HT1080 (cell line): ENCODE results near the genes MLF2, TPI1 and LPCAT3.

DNA sequence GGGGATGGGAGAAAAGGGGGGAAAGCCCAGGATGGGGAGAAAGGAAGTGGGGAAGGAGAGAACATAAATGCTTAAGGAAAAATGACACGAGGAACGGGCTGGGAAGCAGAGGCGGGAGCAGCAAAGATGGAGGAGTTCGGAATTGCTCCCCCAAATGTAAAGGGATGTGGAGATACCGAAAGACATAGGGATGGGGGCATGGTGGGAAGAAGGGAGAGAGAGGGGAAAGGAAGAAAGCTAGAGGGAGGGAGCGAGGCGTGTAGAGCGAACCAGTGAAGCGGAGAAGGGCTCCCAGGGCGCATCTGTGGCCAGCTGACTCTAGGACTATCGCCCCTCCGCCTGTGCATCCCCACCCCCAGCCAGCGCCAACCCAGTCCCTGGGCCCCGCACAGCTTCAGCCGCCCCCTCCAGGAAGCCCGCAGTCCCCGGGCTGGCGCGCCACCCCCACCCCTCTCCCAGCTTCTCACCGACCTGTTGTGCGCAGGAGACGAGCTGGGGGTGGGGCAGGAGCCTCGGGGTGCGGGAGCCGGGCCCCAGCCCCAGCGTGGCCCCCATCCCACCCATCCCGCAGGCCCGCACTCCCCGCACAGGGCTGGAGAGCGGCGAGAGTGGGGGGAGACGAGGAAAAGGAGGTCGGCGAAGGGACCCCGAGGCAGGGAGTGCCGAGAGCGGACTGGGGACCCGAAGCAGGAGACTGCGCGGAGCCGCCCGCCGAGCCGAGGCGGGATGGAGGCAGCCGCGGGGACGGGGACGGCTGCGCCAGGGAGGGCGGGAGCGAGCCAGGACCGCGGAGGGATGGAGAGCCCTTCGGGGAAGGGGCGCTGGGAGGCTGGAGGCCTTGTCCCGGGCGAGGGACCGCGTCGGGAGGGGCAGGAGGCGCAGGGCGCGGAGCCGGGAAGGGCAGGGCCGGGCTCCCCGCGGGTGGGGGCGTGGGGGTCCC lies 681 bp downstream of the PIANP start:
RAMPAGE:
- cytosol, long total RNA = no peak
- long total RNA = no peak
- nucleus, long total RNA = no peak

DNA sequence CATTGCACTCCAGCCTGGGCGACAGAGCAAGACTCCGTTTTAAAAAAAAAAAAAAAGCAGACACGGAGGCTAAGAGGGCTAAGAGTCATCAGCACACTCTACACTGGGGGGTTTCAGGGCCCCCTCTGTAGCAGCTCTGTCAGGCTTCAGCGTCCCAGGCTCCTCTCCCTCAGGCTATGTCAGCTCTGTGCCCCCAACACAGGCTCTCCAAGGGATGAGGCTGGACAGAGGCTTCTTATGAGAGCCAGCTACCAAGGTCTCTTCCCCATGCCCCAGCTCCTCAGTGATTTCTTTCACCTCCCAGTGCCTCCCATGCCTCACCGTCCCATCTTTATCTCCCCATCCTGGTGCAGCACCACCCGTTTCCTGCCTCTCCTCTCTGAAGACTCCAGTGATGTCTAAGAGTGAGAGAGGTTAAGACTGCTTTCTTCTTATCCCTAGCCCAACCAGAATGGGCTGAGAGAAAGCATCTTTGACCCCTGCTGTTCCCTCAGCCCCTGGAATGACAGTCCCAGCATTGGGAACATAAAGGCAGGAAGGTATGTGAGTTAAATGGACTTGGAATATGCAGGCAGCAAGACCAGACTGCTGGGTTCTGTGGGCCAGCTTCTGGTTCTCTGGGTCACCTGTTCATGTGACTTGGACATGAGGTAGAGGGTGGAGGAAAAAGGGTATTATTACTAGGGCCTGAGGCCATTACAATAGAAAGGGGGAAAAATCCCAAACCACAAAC lies 8.1 kb downstream of the MLF2 start:
RAMPAGE:
- cytosol, long total RNA = no peak
- long total RNA = no peak
- nucleus, long total RNA = no peak

RAMPAGE:
- cytosol, long total RNA = start-site peak on the minus strand at chr12:6753084-6753142, 674 and 887 reads in 2 replicates
- long total RNA = start-site peak on the minus strand at chr12:6753084-6753110, 464 reads
- nucleus, long total RNA = no peak
Measured at GRCh38 chr12:6752256-6753325, at the start of gene MLF2. Gene MLF2, minus strand, starts transcription at chr12:6753141.

GRCh38 chr12:6770075-6771070 lies 1.9 kb upstream of the LAG3 start:
RAMPAGE:
- cytosol, long total RNA = no peak
- long total RNA = no peak
- nucleus, long total RNA = no peak

RAMPAGE:
- cytosol, long total RNA = no peak
- long total RNA = no peak
- nucleus, long total RNA = no peak
Measured at GRCh38 chr12:6792972-6793474, 3.7 kb downstream of the CD4 start.

DNA sequence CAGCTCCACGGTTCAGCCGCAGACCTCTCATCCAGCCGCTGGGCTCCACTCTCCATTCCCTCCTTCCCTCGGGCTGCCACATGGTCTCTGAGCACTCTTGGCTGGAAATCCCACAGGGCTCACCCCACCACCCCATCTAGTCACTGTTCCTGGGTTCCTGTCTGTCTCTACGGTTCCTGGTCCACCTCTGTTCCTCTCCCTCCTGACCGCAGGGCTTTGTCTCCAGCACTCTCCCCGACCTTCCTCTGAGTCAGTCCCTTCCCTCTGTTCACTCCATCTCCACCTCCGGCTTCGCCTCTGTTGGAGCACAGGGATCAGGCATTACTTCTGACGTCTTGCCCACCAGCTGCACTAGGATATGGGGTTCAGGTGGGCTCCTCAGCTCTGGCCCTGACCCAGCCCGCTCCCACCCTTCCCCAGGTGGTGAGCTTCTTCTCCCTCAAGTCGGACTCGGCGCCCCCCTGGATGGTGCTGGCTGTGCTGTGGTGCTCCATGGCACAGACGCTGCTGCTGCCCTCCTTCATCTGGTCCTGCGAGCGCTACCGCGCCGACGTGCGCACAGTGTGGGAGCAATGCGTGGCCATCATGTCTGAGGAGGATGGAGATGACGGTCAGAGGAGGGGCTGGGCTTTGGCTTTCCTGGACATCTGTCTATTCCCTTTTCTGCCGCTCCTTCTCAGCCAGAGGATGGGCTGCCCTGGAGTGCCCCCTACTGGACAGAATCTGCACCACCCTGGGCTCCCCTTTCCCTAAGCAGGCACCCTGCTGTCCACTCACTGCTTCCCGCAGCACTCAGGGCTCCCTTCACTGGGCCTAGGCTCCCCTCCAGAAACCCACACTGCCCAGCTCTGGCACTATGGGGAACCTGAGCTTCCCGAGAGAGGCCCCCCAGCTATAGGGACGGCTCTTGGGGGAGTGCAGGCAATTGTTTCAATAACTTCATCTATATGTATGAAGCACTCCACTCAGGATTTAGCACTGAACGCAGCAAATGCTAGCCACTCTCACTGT lies 2.8 kb upstream of the P3H3 start:
RAMPAGE:
- cytosol, long total RNA = no peak
- long total RNA = no peak
- nucleus, long total RNA = no peak

DNA sequence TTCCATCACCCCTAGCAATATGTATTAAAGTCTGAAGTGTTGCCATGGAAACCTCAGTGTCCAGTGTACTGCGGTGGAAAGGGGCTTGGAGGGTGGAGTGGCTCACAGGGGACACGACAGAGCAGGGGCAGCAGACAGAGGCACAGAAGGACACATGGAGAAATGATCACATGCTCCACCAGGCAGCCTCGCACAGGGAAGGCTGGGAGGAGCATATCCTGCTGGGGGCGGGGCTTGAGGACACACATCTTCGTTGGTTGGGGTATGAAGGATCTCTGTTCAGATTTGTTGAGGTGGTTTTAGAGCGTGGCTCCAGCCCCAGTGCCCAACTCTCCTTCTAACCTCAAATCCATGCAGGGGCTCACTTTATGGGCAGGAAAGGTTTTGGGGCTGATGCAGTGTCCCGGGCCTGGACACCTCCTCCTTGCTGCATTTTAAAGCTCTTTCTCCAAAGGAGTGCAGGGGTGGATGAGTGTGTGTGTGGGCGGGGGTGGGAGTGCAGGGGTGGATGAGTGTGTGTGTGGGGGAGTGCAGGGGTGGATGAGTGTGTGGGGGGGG lies 757 bp upstream of the P3H3 start:
RAMPAGE:
- cytosol, long total RNA = no peak
- long total RNA = no peak
- nucleus, long total RNA = no peak

GRCh38 chr12:6866686-6867004 lies 686 bp upstream of the TPI1 start:
RAMPAGE:
- cytosol, long total RNA = no peak
- long total RNA = no peak
- nucleus, long total RNA = no peak

RAMPAGE:
- cytosol, long total RNA = no peak
- long total RNA = start-site peak on the plus strand at chr12:6867529-6867534, 3,675 reads
- nucleus, long total RNA = no peak
Measured at GRCh38 chr12:6867005-6867677, at the start of gene TPI1. Gene TPI1, plus strand, starts transcription at chr12:6867531.

DNA sequence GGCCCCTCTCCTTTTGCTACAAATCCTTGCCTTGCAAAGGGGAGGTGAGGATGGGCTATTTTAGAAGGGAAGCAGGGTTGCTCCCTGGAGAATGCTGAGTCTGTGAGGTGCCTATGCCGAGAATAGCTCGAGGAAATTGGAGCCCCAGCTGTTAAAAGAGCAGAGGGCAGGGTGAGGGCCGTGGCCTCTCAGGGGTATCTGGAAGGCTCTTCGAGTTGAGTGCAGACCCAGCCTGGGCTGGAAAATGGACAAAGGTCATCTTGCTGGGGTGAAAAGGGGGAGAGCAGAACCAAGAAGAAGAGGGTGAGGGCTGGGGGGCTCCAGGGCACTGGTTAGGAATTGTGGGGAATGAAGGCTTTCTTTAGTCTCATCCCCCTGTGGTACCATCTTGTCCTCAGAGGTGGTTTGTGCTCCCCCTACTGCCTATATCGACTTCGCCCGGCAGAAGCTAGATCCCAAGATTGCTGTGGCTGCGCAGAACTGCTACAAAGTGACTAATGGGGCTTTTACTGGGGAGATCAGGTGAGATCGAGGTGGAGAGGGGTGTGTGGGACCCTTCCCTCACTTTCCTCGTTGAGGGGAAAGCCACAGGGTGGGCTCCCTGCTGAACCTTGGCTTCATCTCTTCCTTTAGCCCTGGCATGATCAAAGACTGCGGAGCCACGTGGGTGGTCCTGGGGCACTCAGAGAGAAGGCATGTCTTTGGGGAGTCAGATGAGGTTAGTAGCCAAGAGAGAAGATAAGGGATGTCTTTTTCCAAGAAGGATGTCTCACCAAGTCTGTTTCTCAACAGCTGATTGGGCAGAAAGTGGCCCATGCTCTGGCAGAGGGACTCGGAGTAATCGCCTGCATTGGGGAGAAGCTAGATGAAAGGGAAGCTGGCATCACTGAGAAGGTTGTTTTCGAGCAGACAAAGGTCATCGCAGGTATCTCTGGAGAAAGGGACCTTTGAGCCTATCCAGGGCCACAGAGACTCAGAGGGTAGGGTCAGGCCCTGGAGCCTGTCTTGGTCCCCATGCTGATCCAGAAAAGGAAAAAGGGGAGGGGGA lies 1.5 kb downstream of the TPI1 start:
RAMPAGE:
- cytosol, long total RNA = no peak
- long total RNA = no peak
- nucleus, long total RNA = no peak

GRCh38 chr12:6956952-6957648 lies 5.9 kb downstream of the PTPN6 start:
RAMPAGE:
- cytosol, long total RNA = no peak
- long total RNA = no peak
- nucleus, long total RNA = no peak

DNA sequence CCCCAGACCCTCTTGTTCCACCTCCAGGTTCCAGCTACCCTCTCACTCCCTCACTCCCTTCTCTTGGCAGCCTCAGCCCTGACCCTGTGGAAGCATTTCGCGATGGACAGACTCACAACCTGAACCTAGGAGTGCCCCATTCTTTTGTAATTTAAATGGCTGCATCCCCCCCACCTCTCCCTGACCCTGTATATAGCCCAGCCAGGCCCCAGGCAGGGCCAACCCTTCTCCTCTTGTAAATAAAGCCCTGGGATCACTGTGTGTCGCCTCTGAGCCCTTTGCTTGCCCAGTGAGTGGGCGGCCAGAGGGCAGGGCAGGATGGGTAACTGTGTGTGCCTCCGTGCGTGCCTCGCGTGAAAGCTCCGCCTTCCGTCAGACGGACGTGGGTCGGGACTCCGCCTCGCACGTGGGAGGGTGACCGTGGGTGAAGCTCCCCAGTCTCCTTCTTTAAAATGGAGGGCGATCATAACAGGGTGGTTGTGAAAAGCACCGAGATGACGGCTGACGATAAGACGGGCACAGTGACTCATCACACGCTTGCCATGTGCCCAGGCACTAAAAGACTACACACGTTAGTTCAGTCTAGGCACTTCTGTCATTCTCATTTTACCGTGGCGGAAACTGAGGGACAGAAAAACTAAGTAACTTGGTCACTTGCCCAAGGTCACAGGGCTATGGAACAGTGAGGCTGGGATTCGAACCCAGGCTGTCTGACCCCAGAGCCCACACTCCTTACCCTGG lies 9.2 kb downstream of the PHB2 start:
RAMPAGE:
- cytosol, long total RNA = no peak
- long total RNA = no peak
- nucleus, long total RNA = no peak

DNA sequence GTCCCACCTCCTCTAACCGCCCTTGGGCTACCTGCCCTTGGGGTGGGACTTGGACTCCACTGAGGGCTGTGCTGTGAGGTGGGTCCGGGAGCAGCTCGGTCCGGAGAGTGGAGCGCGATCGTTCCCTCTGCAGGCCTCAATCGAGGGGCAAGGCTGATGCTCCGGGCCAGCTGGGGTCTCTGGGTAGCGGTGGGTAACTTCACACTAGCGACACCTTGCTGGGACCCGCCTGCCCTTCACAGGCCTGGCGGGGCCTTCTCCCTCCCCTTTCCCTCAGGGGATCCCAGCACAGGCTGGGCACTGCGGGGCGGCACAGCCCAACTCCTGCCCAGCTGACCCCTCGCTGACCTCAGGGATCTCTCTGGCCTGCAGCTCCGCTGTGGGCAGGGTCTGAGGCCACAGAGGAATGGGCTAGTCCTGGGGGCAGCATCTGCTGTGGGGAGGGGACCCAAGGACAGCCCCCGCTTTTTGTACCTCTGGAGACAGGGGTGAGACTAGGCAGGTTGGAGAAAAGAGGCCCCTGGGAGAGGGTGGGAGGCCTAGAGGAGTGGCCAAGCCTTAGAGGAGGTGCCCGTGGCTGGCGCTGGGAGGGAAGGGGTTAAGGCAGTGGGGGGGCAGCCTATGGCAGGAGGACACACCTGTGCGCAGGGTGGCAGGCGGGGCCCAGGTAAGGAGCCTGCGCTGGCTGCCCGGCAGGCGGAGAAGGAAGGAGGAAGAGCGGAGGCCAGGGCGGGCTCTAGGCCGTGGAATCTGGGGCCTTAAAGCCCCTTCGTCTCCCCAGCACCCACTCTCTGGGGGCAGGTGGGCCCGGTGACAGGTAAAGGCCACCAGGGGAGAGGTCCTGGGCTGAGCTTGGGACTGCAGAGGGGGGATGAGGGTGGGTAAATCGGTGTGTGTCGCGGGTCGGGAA lies 7.7 kb downstream of the PHB2 start:
RAMPAGE:
- cytosol, long total RNA = no peak
- long total RNA = no peak
- nucleus, long total RNA = no peak

DNA sequence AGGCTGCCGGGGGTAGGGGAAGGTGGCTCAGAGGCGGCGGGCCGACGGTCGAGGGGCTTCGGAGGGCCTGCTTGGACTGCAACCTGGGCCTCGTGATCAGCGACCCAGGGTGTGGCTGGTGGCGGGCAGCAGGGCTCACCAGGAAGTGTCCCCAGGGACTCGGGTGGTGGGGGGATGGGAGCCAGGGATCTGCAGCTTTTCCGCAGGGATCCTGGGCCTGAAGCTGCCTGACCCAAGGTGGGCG lies 7.1 kb downstream of the PHB2 start:
RAMPAGE:
- cytosol, long total RNA = no peak
- long total RNA = no peak
- nucleus, long total RNA = no peak

DNA sequence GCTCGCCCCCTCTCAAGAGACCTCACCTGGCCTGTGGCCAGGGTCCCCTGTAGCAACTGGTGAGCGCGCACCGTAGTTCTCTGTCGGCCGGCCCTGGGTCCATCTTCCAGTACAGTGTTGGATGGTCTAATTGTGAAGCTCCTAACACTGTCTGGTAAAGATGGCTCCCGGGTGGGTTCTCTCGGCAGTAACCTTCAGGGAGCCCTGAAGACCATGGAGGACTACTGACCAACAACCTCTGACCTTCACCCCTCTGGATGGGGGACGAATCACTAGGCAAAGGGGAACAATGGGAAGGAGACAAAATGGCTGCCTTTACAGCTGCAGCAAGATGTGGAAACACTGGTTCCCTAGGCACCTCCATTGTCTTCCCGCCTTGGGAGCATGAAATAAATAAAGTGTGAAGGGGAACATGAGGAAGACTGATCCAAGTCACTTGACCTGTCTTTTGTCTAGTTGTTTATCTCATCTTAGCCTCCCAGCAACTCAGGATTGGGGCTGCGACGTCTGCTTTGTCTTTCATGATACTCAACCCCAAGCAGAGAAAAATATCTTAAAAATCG lies 6.4 kb downstream of the PHB2 start:
RAMPAGE:
- cytosol, long total RNA = no peak
- long total RNA = no peak
- nucleus, long total RNA = no peak

DNA sequence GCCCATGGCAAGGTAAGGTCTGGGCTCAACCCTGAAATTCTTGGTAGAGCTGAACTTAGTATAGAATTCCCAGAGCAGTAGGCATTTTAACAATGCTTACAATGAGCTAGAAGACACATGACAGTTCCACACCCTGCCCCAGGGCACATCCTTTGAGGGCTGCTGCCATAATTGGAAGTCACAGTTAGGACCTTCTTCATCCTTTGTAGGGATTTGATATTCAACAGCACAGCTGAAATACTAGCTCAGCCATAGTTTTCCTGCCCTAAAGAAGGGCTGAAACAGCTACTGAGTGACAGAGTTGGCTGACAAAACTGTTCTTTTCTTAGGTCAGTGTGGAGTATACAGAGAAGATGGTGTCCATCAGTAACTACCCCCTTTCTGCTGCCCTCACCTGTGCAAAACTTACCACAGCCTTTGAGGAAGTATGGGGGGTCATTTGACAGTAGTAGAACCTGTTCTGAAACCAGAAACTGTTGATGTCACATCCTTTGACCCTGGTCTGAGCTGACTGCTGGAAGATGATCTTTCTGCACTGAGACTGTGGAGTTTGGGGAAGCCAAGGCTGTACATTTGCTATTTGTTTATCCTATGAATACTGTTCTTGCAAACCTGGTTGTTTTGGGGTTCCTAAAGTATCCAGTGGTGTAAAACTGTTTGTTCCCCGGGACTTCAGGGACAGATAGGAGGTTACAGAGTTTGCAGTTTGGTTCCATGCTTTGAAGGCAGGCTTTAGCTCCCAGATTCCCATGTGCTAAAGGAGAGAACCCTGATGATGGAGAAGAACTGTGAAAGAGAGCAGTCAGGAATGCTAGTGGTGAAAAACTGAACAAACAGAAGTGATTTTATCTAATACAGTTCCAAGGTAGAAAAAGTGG lies 4.9 kb downstream of the EMG1 start:
RAMPAGE:
- cytosol, long total RNA = no peak
- long total RNA = no peak
- nucleus, long total RNA = no peak

GRCh38 chr12:6977280-6978078 lies 6.8 kb downstream of the EMG1 start:
RAMPAGE:
- cytosol, long total RNA = no peak
- long total RNA = no peak
- nucleus, long total RNA = no peak

DNA sequence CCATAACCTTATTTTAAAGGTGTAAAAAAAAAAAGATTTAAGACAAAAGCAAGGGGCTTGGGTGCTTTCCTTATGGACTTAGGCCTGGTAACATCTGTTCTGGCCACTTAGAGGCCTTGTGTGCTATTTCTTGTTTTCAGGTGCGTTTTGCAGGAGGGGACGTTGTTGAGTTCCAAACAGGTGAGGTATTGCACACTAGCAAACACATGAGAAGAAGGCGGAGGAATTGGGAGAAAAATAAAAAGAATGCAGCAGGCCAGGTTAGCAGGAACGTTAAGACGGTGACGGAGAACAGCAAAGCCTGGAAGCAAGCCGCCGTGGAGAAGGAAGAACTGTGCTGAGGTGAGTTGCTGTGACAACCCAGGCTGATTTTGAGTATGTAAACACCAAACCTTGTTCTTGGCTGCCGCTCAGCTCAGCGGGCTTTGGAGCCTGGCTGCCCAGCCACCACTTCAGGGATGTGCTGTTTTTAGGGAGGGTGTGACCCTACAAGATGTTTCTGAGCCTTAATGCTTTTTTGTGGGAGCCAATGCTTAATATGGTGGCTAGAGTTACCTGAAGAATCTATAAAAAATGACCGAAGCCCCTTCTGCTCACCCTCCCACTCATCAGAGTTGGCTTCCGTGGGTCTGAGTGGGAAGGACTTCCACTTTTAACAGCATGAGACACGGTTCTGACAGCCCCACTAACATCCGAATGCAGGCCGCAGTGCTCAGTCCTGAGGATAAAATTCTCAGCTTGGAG lies 17.5 kb downstream of the EMG1 start:
RAMPAGE:
- cytosol, long total RNA = no peak
- long total RNA = no peak
- nucleus, long total RNA = no peak

GRCh38 chr12:7016896-7017477 lies 1.3 kb downstream of the LPCAT3 start:
RAMPAGE:
- cytosol, long total RNA = no peak
- long total RNA = no peak
- nucleus, long total RNA = no peak

GRCh38 chr12:7017753-7018897 lies at the start of gene LPCAT3:
Gene LPCAT3, minus strand, starts transcription at chr12:7018476.
RAMPAGE:
- cytosol, long total RNA = no peak
- long total RNA = start-site peak on the minus strand at chr12:7018470-7018524, 59 reads
- nucleus, long total RNA = no peak